Vermiform appendix (tissue), 1 donor: ENCODE data around the gene ZNF35.

GRCh38 chr3:44648045-44649360, at the start of gene ZNF35:
ZNF35 (plus strand) TSS chr3:44648732.
- PRO-cap, result bidirectional peak, plus-strand start at chr3:44648742, minus-strand start at chr3:44648614

DNA sequence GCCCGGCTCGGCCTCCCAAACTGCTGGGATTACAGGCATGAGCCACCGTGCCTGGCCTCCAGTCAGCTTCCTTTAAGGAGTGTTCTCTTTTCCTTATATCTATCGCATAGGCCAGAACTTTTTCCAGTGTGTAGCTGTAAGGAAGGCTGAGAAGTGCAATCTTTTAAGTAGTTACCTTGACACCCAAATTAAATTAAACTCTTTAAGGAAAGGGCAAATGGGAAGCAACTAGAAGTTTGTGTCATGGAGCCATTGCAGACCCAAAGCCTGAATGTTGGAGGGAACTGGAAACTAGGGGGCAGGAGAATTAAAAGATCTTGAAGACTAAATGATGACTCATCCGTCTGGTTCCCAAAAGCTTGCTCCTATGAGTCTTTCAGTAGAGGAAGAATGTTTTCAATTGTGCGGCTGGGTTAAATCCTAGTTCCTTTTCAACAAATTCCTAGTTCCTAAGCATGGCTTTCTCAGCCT, 17.5 kb downstream of the CLEC3B start:
- PRO-cap, result bidirectional peak, plus-strand start at position 382 of the sequence, minus-strand start at position 269 of the sequence

- PRO-cap, result unidirectional peak, minus-strand start at chr3:45064829
Observed at GRCh38 chr3:45064704-45065200, 38.6 kb downstream of the CLEC3B start.

- PRO-cap, result no peak
Observed at GRCh38 chr3:45090783-45091758, 55.1 kb downstream of the CDCP1 start.

DNA sequence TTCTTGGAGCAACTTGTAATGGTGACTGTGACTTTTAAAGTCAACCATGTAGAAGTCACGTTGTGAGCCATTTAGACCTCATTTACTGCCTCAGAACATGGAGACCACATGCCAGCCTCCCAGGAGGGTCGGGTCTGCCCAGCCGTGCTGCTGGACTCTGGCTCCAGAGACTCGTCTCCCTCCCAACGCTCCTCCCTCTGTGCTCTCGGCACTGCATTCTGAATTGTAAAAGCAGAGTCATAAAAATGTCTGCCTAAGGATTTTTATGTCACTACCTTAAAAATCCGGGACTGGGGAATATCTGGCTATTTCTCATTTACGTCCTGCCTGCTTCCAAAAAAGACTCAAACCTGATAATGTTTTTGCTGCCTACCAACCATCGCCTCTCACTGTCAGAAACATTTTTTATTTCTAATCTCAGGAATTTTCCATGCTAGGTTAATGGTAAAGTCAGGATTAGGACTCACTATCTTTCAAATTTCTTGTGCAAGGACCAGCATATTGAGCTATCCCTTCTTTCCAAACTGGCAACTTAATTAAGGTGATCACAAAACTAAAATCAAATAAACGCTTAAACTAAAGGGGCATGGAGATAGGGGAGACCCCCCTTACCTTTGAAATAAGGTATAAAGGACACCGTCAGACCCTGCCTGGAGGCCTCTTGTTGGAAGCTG, 53.4 kb downstream of the CDCP1 start:
- PRO-cap, result unidirectional peak, minus-strand start at position 173 of the sequence; unidirectional peak, minus-strand start at position 220 of the sequence

DNA sequence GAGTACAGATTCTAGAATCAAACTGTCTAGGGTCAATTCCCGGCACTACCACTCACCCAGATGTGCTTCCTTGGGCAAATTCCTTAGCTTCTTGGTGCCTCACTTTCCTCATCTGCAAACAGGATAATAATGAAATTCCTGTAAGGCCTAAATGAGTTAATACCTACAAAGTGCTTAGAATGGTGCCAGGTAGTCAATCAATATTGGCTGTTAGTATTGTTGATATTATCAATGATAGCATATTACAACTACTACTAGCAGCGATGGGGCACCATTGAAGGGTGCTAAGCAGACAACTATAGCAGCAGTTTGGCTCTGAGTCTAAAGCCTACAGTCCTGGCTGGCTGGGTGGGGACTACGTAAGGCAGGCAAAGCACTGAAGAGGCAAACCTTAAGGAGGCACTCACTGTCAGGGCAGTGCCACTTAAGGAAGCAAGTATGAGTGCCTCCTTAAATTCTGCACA, 20.8 kb downstream of the CDCP1 start:
- PRO-cap, result no peak

DNA sequence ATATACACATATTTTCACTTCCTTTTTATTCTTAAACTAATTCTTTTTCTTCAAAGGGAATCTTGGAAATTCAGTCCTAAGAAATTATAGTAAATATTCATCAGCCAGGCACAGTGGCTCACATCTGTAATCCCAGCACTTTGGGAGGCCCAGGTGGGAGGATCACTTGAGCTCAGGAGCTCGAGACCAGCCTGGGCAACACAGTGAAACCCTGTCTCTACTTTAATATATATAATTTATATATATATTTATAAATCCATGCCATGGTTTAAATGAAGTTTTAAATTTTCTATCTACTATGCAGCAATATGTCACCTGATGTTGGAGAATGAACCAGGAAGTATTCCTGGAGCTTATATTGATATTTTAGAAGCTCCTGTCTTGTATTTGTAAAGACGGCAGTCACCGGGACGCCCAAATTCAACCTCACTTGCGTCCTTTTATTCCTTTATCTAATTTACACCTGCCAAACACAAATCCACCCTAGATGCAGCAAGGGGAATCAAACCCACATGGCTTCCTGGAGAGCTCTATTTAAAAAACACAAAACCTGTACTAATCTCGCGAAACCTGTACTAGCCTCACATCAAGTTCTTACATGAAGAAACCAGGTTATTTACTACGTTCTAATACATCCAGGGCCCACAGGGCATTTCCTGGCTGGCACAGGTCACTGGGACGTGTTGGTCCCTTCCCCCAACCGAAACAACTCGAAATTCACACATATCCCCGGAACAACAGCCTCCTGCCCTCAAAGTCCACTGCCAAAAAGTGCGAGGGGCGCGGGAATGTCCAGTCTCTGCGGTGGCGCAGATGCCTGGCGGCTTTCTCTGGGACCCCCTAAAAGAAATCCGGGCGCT, 1.2 kb downstream of the CDCP1 start:
- PRO-cap, result unidirectional peak, plus-strand start at position 384 of the sequence; unidirectional peak, plus-strand start at position 754 of the sequence

DNA sequence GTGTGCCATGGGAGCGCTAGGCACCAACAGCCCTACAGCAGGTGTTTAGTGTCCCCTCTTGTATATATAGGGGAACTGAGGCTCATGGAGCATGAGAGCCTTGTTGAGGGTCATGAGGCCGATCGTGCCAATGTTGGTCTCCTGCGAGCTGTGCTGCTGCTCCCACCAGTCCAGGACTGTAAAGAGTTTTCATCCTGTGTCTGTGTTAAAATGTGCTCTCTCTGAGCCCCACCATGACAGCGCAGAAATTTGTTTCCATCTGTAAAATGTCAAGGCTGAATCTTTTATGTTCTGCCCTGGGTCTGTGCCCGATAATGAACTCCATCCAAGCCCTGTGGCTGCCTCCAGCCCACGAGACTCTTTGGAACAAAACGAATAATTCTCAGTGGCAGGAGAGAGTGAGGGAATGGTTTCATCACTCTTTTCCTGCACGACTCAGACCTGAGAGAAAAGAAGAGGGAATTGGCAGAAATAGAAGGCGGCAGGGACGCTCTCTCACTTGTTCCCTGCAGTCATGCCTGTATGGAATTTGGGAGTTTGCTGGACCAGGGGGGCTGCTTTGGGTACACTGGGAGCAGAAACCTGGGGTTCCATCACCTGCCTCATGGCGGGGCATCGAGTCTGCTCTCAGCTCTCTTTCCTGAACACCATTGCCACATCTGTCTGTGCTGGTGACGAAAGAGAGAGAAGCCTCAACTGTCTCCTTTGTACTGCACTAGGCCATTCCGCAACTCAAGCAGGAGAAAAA, 14.3 kb downstream of the TMEM158 start:
- PRO-cap, result no peak

GRCh38 chr3:45566120-45566612, 28.4 kb upstream of the LIMD1 start:
- PRO-cap, result no peak

- PRO-cap, result no peak
Observed at GRCh38 chr3:45590799-45591196, 3.8 kb upstream of the LIMD1 start.

DNA sequence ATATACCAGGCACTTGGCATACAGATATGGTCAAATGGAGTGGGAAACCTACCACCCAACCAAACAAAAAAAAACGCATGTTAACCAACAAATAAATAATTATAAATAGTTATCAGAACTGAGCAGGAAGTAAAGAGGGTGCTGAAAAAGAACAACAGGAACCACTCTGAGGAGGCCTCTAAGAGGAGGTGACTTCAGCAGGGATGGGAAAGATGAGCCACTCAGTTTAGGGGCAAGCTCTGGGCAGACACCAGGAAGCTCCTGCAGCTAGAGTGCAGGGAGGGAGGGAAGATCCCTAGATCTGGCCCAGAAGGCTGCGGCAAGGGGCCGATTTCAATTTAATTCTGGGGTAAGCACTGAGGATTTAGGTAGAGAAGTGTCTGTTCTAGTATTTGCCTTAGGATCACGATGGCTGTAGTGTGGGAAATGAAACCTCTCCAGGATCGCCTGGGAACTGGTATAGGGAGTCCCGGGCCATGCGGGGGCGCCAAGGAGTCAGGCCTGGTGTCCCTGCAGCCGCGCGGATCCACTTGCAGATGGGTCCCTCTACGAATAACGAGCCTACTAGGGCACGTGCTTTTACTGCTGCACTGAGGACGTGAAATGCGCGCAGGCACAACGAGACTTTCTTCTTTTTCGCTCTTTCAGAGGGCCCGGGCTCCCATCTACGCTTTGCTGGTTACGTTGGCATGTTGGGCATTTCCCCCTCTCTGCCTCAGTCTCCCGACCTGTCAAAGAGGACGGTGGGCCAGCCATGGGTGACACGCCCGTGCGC, 1.5 kb upstream of the LIMD1 start:
- PRO-cap, result no peak

DNA sequence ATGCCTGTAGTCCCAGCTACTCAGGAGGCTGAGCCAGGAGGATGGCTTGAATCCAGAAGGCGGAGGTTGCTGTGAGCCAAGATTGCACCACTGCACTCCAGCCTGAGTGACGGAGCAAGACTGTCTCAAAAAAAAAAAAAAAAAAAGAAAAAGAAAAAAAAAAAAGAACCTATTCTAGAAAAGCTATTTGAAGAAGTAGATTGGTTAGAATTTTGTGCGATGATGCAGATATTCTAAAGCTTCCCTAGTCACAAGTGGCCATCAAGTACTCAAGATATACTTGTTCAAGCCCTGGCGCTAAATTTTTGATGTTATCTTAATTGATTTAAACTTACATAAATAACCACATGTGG, 35.4 kb upstream of the SACM1L start:
- PRO-cap, result no peak

DNA sequence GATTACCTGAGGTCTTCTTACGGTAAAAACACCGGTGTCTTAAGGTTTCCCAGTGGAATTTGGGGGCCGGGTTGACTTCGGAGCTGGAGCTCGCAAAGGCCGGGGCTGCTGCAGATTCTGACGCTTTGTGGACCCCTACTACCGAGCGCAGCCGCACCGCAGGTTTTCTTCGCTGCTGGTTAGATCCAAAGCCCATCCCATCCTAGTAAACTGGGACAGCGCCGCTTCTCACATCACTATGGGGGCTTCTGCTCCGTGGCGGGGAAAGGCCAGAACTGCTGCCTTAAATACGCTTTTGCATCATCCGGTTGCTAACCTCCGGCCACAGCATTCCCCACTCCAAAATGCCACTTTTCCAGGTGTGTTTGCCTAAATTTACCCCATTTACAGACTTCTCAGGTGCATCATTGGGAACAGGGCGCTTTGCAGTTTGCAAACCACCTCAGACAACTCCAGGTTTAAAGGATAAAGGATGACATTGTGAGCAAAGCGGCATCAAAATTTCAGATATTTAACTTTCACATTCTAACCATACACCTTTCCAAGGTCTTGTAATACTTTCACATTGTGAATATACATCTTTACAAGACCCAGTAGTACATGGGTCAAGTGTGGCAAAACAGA, 714 bp upstream of the SACM1L start:
- PRO-cap, result no peak

DNA sequence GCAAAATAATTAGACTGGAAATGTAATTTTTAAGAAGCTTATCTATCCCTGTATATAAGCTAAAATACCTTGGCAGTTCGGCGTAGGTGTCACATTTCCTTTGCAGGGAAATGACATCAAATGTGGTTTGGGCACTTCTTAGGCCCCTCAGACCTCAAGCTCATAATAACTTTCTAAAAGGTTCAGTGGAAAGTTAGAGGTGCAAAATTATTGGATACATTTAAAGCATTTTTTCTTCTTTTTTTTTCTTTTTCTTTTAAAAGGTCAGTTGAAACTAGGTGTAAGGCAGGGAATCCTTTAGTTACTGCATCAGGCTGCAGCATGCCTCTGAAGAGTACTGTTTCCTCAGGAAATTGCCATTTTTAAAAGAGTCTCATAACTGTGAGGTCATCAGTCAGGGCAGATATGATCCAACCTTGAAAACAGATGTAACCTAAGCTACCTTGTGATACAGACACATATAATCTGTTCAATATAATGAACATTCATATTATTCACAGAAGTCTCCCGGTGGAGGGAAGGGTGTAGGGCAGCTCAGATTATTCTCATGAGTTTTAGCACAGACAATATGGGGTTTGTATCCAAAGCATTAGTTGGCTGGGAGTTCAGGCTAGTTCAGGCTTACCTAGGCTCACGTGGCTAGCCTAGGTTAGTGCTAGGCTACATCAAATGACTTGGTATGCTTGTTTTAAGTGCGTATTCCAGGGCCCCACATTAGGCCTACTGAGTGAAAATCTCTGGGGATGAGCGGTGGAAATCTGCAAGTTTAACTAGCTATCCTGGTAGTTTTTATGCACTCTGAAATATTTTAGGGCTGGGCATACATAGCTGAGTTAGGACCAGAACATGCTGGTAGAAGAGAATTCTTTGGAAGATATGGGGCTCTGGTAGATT, 5.0 kb downstream of the SACM1L start:
- PRO-cap, result no peak

- PRO-cap, result no peak
Observed at GRCh38 chr3:45869949-45870455, 16.3 kb upstream of the CCR9 start.

DNA sequence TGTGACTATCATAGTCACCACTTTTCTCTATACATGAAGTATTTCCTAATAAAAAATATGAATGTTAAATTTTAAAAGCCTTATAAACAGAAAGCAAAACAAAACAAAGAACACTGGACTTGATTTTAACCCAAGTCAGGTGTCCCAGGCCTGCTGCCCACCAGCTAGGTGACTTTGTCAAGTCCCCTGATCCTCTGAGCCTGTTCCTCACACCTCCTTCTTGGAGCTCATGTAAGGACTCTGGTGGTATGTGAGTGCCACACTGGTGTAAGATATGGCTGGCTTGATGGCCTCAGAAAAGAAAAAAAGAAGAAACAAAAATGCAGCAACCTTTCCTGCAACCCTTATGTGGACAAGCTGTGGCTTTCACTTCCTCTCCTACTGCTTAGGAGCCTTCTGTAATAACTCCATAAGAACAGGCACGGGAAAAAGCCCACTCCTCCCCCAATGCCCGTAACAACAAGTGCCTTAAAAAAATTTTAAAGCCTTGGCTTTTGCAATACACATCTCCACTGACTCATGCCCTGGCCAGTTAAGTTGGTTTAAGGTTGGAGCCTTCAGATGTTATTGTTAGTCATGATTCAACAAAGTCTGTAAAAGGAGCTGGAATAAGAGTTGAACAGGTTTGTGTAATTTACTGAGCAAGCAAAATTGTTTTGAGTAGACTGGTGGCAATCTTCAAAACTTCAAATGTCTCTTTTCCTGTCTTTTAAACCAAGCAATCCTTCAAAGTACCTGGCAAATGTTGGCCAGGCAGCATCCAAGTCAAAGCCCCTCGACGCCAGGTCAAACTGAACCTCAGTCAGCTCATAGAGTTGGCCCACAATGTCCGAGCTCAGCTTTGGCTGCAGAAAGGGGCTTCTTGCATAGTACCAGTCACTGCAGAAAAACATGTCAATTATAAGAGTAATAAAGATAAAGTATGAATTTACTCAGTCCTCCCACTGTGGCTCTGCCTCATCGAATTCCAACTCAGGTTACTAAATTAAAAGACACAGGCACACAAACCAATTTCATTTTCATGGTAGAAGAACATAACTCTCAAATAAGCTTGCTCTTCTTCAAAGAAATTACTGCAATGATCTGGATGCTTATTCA, 22.9 kb downstream of the FYCO1 start:
- PRO-cap, result no peak

- PRO-cap, result no peak
Observed at GRCh38 chr3:45984494-45985074, 11.0 kb downstream of the FYCO1 start.

DNA sequence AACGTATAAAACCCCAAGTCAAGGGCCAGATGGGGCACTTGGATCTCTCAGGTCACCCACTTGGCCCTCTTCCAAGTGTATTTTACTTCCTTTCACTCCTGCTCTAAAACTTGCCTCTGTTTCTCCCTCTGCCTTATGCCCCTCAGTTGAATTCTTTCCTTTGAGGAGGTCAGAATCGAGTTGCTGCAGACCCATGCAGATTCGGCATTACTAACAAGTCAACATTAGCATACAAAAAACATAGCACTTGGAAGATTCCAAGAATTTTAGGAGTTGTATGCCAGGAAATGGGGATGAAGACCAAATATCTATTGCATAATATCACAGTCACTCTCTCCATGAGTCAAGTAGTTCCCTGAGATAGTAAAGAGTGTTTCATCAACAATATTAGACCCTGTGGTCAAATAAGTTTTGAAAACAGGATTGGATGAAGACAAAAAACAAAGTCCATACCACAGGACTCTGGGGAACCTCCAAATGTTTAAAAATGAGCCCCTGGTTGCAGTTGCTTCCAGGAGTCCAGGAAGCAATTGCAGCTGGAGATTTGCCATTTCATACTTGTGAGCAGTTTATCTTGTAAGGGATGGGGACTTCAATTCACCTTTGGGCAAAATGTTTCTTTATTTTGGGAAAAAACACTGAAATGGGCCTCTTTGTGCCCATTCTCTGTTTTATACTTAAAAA, 11.0 kb upstream of the FYCO1 start:
- PRO-cap, result no peak

- PRO-cap, result no peak
Observed at GRCh38 chr3:46092734-46093121, 65.4 kb upstream of the XCR1 start.

DNA sequence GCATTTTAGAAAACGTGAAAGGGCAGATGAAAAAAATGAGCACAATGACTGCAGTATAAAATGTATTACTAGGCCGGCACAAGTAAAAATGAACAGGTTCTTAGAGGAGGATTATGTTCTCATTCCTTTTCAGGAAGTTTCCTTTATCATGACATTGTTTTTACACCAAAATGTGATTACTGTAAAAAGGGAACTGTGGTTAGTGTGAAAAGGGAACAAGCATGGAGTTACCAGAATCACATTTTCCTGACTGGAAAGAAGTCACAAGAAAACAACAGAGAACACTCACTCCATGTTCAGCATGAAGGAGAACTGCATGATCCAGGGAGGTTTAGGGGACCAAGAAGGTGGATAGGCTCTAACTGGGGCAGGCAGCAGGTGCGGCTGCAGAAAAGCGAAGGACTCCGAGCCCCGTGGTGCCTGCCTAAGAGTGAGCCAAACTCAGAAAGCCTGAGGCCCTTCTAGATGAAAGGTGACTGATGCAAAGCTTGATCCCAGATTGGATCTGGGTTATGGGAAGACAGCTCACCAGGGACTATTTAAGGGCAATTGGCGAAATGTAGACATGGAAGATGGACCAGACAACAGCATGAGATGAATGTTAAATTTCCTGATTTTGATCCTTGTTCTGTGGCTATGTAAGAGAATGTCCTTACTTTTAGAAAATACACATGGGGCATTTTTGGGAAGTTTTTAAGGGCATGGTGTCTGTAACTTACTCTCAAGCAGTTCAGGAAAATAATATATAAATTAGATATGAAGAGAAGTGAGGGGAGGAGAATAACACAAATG, 77.3 kb downstream of the CCR1 start:
- PRO-cap, result no peak